Testis (tissue), 5 donors: ENCODE measurements around a stretch of chr12.

DNA sequence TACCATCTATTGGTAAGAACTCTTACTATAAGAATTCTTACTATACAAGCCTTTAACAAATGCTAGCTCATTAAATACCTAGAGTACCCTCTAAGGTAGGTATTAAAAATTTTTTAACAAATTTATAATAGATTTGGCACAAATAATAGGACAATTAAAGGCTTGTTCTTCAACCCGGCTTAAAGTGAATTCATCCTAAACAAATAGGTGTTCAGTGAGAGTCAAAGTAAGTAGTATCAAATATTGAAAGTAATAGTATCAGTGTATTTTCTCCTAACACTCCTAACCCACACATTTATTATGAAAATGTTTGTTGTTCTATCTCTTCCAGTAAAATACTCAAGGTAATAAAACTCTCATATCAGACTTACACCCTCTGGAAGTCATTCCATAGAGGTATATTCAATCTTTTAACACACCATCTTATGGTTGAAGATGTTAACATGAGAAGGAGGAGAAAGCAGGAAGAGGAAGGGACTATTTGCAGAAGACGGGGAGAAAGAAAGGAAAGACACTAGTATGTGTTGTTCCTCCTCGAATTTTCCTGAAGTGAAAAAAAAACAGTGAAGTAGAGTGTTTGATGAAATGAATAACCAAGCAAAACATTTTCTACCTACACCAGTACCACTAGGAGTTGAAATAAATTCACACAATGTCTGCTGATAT lies 1.6 kb upstream of the CNOT2 start:
- PRO-cap, 3 experiments: peak in 1 of 3 experiments; most common plus-strand start position 486 of the sequence (in 1)
- RAMPAGE, long total RNA, 2 experiments: no peak in any of the 2 experiments
- RRBS: no CpG with 5 or more reads among the region's 3 CpGs

- PRO-cap, 3 experiments: no peak in any of the 3 experiments
- RAMPAGE, long total RNA, 2 experiments: no peak in any of the 2 experiments
- RRBS: no CpG with 5 or more reads among the region's 4 CpGs
Observed at GRCh38 chr12:70244343-70244644, 1.1 kb downstream of the CNOT2 start.

DNA sequence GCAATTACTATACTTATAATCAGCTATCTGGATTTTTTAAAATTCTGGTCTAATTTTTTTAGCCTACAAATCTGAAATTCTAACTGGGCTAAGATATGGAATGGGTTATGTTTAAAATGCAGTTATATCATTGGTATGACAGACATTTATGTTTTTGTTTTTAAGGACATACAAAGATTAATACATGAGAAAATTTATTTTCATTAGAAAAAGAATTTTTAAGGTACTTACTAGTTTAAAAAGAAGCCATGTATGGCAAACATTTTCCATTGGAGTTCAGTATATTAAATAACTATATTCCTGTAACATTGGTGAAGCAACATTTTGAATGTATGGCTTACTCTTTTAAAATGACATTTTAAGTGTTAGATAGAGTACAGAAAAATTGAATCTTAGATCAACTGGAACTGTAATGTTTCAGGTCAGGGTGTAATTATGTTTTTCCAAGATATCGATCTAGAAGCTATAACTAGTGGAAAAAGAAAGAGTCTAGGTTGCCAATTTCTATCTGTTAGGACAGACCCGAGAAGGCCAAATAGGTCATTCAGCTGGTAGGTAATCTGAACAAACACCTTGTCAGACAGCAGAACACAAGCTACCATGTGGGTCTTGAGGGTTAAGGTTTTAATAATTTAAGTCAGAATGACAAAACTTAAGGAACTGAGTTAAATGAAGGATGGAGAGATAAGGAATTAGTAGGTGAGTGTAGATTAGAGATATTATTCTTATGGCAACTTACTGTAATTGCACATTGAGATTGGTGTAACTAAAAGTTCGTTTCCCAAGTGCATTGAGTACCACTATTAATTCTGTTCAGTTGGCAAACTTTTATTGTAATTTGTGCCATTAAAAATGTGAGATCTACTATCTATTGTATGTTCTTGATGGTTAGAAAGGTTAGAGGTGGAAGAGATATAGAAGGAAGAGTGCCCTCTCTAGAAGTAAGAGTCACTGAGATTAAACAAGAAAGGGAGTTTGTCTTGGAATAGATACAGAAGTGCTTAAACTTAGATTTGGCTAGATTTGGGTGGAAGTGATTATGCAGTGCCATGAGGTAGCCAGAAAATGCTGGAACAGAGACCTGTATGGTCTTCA lies 44.9 kb upstream of the KCNMB4 start:
- PRO-cap, 3 experiments: no peak in any of the 3 experiments
- RAMPAGE, long total RNA, 2 experiments: no peak in any of the 2 experiments
- RRBS: no CpG with 5 or more reads among the region's 3 CpGs

GRCh38 chr12:70357852-70358509 lies 8.1 kb upstream of the KCNMB4 start:
- PRO-cap, 3 experiments: no peak in any of the 3 experiments
- RAMPAGE, long total RNA, 2 experiments: no peak in any of the 2 experiments
- RRBS: no CpG with 5 or more reads among the region's 2 CpGs

DNA sequence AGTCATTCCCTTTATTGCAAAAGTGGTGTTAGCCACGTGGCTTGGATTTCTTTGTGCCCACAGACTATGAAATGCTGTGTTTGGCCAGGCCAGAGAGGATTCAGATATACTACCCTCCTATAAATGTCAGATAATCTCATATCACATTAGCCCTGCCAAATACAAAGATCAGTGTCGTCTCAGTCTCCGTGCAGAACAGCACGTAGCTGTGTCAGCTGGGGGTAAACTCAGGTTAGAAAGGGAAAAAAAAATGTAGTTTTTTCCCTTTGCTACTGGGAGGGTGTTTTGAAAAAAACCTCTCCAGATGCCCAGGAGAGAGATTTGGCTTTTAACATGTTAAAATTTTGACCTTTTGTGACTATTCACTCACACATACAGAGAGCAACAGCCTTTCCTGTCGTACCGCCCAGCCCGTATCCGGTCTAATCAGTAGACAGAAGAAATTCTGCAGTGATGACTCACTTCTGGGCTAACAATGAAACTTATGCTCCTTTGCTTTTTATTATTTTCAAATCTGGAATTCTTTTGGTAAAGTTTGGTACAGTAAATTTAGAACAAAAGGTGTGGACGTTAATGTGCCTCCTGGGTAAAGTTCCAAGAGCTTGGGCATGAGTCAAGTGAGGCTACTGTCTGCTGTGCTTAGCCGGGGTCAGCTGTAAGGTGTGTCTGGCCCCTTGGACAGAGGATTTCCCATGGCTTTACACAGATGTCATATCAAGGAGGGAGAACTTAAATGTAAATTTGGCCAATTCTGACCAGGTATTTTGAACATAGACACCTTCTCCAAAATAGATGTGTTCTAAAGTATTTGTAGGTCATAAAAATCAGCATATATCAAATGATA lies 8.6 kb upstream of the PTPRB start:
- PRO-cap, 3 experiments: no peak in any of the 3 experiments
- RAMPAGE, long total RNA, 2 experiments: no peak in any of the 2 experiments
- RRBS: no CpG with 5 or more reads among the region's 10 CpGs

DNA sequence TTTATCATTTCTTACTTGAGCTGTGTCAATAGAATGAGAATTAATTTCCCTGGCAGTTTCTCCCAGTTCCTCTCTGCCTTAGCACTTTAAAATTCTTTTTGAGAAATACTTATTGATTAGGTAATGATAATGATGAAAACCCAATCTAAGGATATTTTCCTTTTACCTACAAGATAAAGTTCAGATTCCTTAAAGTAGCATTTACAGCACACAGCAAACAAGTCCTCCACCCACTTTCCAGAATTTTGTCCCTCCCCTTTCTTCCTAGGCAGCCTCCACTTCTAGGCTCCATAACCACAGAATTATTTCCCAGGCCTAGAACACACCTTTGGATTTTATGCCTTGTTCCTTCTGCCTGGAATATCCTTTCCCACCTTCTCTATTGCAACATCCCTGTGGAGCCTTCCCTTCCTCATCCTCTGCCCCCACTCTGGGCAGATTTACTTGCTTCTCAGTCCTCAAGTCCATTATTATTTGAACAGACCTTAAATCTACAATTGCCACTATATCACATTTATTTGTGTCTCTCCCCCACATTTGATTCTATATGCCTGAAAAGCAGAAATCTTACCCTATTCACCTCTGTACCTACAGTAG lies 2.0 kb upstream of the TSPAN8 start:
- PRO-cap, 3 experiments: no peak in any of the 3 experiments
- RAMPAGE, long total RNA, 2 experiments: no peak in any of the 2 experiments

GRCh38 chr12:71161888-71162330 lies 4.1 kb upstream of the TSPAN8 start:
- PRO-cap, 3 experiments: no peak in any of the 3 experiments
- RAMPAGE, long total RNA, 2 experiments: no peak in any of the 2 experiments
- RRBS: no CpG with 5 or more reads among the region's 1 CpG

GRCh38 chr12:71163193-71163801 lies 5.5 kb upstream of the TSPAN8 start:
- PRO-cap, 3 experiments: no peak in any of the 3 experiments
- RAMPAGE, long total RNA, 2 experiments: no peak in any of the 2 experiments
- RRBS: no CpG with 5 or more reads among the region's 6 CpGs

- PRO-cap, 3 experiments: no peak in any of the 3 experiments
- RAMPAGE, long total RNA, 2 experiments: no peak in any of the 2 experiments
- RRBS: under 1% methylated on average over 4 of the region's 37 CpGs
Observed at GRCh38 chr12:71440122-71440791, 659 bp downstream of the LGR5 start.

- PRO-cap, 3 experiments: no peak in any of the 3 experiments
- RAMPAGE, long total RNA, 2 experiments: no peak in any of the 2 experiments
- RRBS: no CpG with 5 or more reads among the region's 2 CpGs
Observed at GRCh38 chr12:71646761-71646997, 17.0 kb downstream of the ZFC3H1 start.

DNA sequence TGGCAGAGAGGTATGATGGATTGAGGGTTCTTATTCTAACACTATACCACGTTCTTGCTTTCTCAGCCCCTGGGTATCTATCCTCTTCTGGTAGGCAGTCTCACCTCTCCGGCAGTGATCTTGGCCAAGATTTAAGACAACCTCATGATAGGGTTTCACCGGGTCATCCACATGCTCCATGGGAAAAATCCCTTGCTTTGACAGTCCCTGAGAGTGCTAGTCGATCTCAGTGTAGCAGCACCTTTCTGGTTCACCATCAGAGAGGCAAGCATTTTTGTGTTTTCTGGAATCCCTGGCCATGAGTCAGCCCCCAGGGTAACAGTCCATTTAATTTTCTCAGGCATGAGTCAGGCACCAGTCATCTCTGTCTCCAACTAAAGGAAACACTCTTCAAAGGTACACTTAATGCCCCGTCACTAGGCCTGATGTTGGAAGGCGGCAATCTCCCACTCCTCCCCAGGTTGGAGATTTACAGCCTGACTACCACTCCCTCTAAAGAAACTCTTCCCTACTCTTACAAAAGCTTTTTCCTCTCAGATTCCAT lies 24.3 kb downstream of the TMEM19 start:
- PRO-cap, 3 experiments: no peak in any of the 3 experiments
- RAMPAGE, long total RNA, 2 experiments: no peak in any of the 2 experiments
- RRBS: no CpG with 5 or more reads among the region's 6 CpGs

DNA sequence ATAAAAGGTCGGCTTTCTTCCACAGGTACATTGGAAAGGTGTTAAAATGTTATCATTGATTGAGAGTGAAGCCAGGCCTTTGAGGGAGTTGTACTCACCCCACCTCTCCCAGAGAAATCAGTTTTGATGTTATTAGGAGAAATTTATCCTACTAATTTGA lies 1.2 kb downstream of the RAB21 start:
- PRO-cap, 3 experiments: no peak in any of the 3 experiments
- RAMPAGE, long total RNA, 2 experiments: no peak in any of the 2 experiments
- RRBS: no CpG with 5 or more reads among the region's 1 CpG

DNA sequence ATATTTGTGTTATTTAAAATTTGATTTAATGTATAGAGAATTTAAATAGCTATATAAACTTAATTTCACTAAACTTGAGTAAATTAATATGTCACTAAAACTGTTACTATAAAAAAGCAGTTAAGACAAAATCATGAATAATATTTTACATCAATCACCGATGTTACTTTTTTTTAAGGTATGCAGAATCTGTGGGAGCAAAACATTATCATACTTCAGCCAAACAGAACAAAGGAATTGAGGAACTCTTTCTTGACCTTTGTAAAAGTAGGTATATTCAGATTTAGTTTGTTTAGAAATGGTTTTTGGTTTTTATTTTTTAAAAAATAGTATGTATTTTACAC lies 27.7 kb downstream of the RAB21 start:
- PRO-cap, 3 experiments: no peak in any of the 3 experiments
- RAMPAGE, long total RNA, 2 experiments: no peak in any of the 2 experiments
- RRBS: no CpG with 5 or more reads among the region's 1 CpG

- PRO-cap, 3 experiments: no peak in any of the 3 experiments
- RAMPAGE, long total RNA, 2 experiments: no peak in any of the 2 experiments
- RRBS: no CpG with 5 or more reads among the region's 3 CpGs
Observed at GRCh38 chr12:71791786-71792269, 37.2 kb downstream of the RAB21 start.

DNA sequence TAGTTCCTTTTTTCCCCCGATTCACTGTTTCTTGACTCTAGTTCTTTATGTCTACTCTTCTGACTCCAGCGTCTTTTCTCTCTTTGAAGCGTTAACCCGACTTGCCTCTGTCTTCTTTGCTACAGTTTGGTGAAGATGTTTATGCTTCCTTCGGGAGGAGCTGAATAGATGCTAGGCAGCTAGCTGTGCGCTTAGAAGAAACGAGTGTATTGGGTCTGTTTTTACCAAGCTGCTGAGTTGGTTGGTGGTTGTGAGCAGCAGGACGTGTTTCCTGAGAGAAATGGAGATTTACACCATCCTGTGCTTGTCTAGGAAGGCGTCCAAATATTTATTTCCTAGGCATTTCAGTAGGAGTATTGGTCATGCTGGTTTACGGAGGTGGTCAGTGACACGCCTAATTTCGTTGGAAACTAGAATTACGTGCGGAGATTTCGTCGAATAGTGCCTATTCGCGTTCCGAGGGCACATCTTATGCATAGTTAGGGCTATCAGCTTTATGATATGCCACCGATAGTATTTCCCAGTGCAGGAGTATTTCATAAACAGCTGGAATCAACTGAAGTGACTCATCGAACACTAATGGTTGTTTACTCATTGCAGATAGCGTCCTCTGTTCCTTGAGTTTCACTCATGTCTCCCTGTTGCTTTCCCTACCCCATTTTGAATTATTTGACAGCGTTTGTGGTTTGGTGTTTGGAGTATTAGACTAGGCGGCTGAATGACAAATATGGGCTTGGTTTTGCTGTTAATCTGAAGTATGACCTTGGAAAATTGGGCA lies 731 bp downstream of the TBC1D15 start:
- PRO-cap, 3 experiments: peak in 3 of 3 experiments; most common plus-strand start position 397 of the sequence (in 1); most common minus-strand start position 264 of the sequence (in 2)
- RAMPAGE, long total RNA, 2 experiments: no peak in any of the 2 experiments
- RRBS: no CpG with 5 or more reads among the region's 24 CpGs

DNA sequence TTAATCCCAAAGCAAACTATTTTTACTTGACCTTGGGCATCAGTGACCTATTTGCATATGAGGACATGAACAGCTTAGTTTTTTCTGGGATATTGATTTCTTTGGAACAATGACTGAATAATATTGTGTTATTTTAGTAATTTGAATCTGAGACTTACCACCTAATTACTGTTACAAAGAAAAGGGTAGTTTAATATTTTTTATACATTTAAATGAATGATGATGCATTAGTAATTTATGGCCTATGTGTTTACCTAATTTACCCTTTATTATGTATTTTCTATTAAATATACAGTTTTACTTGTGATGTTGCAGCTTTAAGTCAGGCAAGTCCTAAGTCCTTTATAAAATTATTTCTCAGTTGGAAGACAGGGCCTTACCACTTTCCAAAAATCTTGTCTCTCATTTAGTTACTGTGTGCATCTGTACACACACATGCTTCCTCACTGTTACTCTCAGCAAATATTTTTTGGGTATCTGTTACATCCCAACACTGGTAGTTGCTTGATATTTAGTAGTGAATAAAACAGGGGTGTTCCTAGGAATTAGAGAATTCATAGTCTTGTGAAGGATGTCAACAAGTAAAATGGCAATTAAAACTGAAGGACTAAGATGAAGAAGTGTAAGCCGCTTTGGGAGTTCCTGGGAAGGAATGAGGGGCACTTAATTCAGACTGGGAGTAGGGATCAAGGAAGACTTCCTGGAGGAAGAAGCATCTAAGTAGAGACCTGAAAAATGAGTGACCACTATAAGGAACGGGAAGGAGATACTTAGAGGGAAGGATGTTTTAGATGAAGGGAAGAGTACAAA lies 45.7 kb downstream of the TBC1D15 start:
- PRO-cap, 3 experiments: no peak in any of the 3 experiments
- RAMPAGE, long total RNA, 2 experiments: no peak in any of the 2 experiments
- RRBS: no CpG with 5 or more reads among the region's 2 CpGs

DNA sequence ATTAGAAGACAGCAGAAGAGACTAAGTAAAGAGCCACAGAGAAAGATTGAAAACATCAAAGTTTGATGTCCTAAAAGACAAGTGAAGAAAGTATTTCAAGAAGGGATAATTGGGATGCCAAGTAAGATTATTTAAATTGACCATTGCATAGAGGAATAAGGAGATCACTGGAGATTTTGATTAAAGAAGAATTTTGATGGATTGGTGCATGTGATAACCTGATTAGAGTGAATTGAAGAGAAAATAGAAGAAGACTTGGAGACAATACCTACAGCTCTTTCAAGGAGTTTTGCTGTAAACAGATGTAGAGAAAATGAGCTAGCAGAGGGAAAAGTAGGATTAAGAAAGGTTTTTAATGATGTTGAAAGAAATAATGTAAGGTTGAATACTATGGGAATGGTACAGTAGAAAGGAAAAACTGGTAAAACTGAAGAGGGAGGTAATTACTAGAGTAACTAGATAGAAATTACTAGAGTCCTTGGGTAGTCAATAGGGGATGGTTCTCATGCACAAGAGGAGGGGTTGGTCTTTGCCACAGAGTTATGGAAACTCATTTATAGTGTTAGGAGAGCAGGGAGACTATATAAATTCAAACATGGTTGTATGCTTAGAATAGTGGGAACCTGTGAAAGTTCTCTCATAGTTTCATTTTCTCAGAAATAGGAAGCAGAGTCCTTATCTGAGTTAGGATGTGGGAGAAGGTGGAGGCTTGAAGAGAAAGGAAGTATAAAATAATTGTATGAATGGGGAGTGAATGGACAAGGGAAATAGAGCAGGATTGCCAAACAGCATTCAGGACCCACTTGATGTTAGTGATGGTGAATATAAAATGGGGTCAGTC lies 34.3 kb upstream of the TPH2 start:
- PRO-cap, 3 experiments: no peak in any of the 3 experiments
- RAMPAGE, long total RNA, 2 experiments: no peak in any of the 2 experiments

DNA sequence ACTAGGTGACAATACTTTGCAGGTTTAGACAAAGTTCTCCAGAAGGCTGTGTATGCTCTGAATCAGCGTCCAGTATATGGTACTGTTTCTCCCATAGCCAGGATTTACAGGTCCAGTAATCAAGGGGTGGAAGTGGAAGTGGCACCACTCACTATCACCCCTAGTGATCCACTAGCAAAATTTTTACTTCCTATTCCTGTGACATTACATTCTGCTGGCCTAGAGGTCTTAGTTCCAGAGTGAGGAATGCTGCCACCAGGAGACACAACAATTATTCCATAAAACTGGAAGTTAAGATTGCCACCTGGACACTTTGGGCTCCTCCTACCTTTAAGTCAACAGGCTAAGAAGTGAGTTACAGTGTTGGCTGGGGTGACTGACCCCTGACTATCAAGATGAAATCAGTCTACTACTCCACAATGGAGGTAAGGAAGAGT lies 256.7 kb upstream of the ATXN7L3B start:
- PRO-cap, 3 experiments: no peak in any of the 3 experiments
- RAMPAGE, long total RNA, 2 experiments: no peak in any of the 2 experiments
- RRBS: no CpG with 5 or more reads among the region's 1 CpG

DNA sequence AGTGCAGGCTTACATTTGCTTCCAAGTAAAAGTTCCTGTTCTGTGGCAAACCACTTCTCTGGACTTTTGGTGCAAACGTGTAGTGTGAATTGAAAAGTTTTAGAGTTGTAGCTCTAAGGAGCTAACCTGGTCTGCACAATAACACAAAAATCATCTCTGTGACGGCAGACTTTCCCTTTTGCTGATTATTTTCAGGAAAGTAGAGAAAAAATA lies 2.4 kb upstream of the GLIPR1 start:
- PRO-cap, 3 experiments: no peak in any of the 3 experiments
- RAMPAGE, long total RNA, 2 experiments: no peak in any of the 2 experiments
- RRBS: no CpG with 5 or more reads among the region's 2 CpGs

- PRO-cap, 3 experiments: no peak in any of the 3 experiments
- RAMPAGE, long total RNA, 2 experiments: no peak in any of the 2 experiments
Observed at GRCh38 chr12:75479939-75480320, 625 bp upstream of the GLIPR1 start.